Measurements from ENCODE around the gene RFTN1.

- PRO-cap: no peak
Observed at GRCh38 chr3:15771452-15771882, 26.3 kb downstream of the ANKRD28 start.

GRCh38 chr3:15786042-15787069 lies 11.4 kb downstream of the ANKRD28 start:
- PRO-cap: no peak

GRCh38 chr3:15794660-15795413 lies 2.9 kb downstream of the ANKRD28 start:
- PRO-cap: no peak

DNA sequence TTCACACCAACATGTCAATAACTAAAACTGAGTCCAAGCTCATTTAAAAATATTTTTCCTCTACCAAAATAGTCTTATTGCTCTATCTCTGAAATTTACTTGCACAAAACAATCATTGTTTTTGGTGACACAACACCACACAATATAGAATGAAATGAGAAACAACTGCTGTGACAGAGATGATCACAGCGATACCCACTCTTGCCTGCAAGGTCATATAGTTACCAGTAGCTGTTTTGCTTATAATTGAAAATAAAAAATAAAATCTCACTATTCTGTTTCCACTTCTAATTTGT lies 1.1 kb downstream of the ANKRD28 start:
- PRO-cap: no peak

GRCh38 chr3:15847680-15848354 lies 50.0 kb upstream of the ANKRD28 start:
- PRO-cap: no peak

GRCh38 chr3:15859240-15860287 lies 61.8 kb upstream of the ANKRD28 start:
- PRO-cap: bidirectional peak, plus-strand start at chr3:15859940, minus-strand start at chr3:15859543

DNA sequence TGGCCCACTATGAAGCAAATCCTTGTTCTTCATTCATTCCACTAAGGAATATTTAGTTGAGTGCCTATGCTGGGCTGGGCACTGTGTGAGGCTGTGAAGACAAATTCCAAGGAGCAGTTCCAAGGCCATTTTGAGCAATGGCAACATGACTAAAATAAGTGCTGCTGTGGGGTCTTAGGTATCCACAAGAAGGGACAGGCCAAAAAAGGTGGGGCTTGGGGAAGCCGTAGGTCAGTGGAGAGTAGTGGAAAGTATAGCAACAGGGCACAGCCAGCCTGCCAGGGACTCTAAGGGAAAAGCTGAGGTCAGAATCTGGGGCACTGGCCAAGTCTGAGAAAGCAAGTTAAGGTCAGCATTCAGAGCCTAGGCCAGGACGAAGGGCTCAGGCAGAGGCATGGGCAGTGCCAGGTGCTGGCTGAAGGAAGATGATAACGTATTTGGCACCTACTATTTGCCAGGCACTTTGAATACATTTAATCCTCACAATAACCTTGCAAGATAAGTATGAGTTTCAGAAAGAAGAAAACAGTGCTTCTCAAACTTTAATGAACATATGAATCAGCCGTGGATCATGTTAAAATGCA lies 106.0 kb upstream of the ANKRD28 start:
- PRO-cap: no peak

DNA sequence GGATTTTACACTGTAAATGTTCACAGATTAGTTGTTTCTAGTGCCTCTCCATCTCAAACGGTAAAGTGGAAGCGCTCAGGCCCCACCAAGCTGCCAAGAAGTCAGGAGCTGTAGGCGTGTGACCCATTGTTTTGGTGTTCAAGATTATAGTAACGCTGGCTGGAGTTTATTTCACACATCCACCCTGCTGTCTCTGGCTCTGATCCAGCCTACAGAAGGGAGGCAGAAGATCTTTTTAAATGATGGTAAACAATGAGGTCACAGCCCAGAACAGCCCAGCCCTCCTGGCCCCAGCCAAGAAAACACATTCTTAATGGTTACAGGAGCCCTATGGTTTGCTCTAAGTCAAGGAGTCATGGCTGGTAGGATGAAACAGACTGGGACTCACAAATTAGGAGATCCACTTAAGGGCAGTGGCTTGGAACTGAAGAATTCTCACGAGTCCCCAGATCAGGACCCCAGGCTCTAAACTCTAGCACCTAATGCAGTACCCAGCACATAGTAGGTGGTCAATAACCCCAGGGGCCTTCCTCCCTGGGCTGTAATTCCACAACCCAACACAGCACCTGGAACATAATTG lies 25.6 kb upstream of the GALNT15 start:
- PRO-cap: no peak

DNA sequence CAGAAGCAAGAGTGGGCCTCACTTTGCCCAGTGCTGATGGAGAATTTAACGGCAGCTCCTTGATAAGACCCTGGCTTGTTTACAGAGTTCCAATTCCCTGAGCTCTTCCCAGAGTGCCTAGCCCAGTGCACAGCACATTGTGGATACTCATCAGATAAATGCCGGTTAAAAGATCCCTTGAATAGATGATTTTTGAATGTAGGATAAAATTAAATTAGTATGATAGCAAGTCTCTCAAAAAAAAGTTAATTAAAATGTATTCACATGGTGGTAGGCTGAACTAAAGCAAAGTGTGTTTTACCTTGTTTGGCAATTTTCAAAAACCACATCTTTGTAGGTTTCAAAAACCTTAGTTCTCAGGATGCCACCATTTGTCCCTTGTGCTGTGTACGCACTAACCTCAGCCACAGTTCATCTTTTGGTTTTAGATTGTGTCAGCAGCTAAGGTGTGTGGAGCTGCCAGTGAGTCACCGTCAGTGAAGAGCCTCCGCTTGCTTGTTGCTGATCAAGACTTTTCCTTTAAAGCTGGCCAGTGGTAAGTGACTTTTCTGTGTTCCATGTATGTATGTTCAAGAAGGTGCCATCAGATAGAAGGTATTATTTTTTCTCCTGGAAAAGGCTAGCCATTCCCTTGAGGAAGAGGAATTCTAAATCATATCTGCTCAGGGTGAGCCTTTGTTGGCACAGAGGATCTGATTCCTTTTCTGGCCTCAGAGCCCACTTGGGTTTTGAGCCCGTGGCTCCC lies 21.1 kb downstream of the OXNAD1 start:
- PRO-cap: no peak

- PRO-cap: no peak
Observed at GRCh38 chr3:16439090-16439551, 74.4 kb downstream of the RFTN1 start.

DNA sequence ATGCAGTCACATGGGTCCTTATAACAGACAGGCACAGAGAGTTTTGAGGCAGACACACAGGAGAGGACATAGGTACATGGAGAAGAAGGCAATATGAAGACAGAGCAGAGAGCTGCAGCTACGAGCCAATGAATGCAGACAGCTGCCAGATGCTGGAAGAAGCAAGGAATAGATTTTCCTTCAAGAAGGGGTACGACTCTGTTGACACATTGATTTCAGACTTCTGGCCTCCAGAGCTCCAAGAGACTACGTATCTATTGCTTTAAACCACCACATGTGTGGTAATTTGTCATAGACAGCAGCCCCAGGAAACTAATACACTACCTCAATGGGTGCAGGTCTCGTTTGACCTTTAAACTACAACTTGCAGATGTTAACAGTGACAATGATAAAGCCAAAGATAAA lies 51.0 kb downstream of the RFTN1 start:
- PRO-cap: no peak

GRCh38 chr3:16462872-16463131 lies 50.7 kb downstream of the RFTN1 start:
- PRO-cap: no peak

DNA sequence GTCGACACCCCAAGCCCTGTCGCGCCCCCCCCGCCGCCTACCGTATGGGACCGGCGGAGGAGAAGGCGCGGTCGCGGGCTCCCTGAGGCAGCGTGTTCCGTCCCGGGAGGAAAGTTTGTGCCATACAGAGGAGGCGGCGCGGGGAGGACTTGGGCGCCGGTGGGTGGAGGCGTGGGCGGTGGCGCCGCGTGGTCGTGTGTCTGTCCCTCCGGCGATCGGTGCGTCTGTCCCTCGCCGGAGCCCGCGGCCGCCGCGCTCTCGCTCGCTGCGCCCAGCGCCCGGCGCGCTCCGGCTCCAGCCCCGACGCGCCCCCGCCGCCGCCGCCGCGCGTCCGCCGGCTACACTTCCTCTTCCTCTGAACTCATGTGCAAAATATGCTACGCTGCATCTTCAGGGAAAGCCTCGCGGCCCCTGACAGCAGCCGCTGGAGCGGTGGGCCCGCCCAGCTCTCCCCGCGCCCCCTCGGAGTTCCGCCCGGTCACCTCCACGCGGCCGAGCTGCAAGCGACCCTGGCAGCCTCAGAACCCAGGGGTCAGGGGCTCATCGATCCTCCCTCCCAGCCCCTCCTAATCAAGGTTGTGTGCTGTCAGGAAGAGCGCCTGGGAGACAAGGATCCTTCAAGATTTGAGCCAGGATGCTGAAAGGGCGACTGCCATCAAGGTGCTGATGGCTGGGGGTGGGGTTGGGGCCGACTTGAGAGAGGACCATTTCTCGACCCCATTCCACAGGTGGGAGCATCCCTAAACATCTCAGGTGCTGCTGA lies at the start of gene RFTN1:
Gene RFTN1 (minus strand): TSS at position 299 of the 763 bp plus-strand sequence.
- PRO-cap: bidirectional peak, plus-strand start at position 47 of the sequence, minus-strand start outside the sequence; bidirectional peak, plus-strand start at position 377 of the sequence, minus-strand start at position 260 of the sequence

- PRO-cap: no peak
Observed at GRCh38 chr3:16516419-16517001, 3.0 kb upstream of the RFTN1 start.

GRCh38 chr3:16837466-16838136 lies 47.2 kb upstream of the PLCL2 start:
- PRO-cap: no peak

DNA sequence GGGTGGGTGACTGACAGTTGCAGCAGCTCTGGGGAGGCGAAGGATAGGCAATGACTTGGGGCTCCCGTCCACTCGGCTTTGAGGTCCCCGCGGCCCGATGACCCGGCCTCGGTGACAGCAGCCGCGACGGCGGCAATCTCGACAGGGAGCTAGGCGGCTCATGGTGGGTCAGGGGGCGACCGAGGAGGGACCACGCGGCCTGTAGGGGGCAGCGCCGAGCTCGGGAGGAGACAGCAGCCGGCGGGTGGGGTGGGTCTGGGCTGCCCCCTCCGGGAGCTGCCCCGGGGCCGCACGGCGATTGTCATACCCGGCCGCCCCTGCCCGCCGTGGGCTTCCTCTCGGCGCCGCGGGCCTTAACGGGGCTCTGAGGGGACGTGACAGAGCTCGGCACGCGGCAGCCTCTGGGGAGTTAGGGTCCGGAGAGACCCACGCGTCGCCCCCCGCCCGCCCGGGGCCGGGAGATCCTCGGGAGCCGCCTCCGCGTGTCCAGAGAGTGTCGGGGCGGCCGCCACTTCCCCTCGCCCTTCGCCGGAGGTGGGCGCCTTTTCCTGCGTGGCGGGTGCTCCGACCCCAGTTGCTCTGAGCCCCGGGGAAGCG lies 654 bp upstream of the PLCL2 start:
- PRO-cap: bidirectional peak, plus-strand start outside the sequence, minus-strand start at position 536 of the sequence

- PRO-cap: no peak
Observed at GRCh38 chr3:16954075-16954301, 69.2 kb downstream of the PLCL2 start.

DNA sequence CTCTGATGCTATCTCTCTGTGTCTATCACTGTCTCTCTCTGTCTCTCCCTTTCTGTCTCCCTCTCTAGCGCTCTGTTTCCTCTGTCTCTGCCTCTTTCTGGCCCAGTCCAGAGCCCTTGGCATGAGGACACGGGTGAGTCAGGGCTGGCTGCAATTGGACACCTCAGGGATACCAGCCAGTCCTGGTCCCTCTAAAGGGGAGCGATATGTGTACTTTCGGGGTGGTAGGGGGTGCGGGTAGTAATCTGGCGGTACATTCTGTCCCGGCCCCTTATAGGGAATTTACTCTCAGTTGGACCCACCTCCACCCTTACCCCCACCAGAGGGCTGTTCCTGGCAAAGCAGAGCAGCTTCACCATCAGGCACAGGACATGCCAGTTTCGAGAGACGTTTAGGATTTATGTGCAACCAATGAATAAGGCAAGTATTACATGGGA lies 255.9 kb downstream of the PLCL2 start:
- PRO-cap: no peak

DNA sequence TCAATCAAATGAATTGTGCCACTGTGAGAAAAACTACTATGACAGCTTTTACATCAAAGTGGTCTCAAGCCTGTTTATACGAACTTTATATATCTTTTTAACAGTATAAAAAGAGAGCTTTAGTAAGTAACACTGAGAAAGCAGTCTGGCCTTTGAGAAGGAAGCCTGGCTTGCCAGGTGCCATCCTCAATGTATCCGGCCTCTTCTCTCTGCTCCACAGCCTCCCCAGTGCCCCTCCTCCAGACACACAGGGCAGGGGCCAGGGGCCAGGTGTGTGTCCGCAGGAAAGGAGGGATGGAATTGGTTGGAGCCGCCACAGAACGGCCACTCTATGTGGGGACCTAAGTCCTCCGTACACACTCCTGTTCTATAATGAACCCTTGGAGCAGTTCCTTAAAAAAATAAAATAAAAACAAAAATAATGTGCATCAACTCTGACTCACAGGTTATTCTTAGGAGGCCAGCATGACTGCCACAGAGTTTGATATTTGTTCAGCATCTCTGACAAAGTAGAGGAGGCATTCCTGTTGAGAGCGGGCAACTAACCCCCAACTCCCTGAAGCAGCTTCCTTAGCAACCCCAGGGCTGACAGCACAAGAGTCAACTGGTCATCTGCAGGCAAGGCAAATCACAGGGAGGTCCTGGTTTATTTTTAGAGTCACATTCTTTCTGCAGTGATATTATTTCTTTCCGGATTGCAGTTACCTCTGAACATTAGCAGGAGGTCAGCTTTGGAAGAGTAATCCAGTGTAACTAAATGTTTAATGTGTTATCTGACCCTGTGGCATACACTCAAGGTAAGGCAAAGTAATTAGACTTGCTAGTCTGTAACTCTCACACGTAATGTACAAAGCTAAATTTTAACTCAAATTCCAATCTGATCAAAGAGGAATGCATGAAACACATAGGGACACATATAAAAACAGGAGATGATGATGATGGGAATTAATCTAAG lies 272.8 kb downstream of the PLCL2 start:
- PRO-cap: no peak

- PRO-cap: no peak
Observed at GRCh38 chr3:17571466-17572193, 170.8 kb downstream of the TBC1D5 start.

Measured in penis (tissue), 1 donor.